Parietal lobe (tissue), 2 donors: ENCODE data around the gene ARSA.

DNA sequence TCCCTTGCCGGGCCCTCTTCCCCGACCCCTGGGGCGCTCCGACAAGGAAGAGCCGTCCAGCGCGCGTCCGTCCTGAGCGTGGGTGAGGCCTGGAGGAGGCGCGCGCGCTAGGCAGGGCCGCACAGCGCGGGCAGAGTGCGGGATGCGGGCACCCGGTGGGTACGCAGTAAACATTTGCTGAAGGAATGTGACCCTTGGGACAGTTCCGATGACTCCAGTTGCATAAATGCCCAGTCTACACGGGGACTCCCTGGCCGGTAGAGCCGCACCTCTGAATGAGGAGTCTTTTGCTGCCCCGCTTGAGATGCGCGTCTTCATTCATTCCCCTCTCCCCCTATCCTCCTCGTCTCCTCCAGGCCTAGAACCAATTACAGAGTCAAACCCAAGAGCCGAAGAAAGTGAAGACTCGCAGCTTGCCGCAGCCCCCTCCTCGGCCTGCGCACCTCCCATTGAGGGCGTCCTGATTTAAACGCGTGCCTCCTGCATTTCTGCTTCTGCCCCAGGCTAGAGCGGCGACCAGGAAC lies 655 bp upstream of the CHKB start:
- RAMPAGE, long total RNA, result no peak

GRCh38 chr22:50607660-50608065 lies 7.1 kb downstream of the MAPK8IP2 start:
- RAMPAGE, long total RNA, result no peak

- RAMPAGE, long total RNA, result start-site peak on the minus strand at chr22:50628147-50628172, 30 and 13 reads in 2 replicates
Measured at GRCh38 chr22:50627815-50628496, at the start of gene ARSA. Gene ARSA (minus strand): TSS chr22:50628152.

- RAMPAGE, long total RNA, result no peak
Measured at GRCh38 chr22:50673203-50673980, 45.4 kb upstream of the ARSA start.

- RAMPAGE, long total RNA, result no peak
Measured at GRCh38 chr22:50698303-50698981, 39.6 kb upstream of the ACR start.

DNA sequence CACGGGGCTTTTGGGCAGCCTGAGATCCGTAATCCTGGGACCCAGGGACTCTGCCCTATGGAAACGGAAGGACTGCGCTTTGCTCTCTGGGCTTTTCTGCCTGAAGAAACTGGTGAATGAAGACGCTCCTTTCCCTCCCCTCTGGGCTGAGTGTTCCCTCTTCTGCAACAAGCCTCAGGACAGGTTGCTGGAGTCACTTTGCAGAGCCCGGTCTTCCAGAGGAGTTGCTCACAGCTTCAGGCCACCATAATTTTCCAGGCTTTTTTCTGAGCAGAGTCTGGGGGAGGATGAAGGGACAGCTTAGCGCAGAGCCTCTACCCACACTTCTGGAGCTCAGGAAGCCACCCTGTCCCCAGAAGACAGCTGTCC lies 28.5 kb upstream of the ACR start:
- RAMPAGE, long total RNA, result no peak

DNA sequence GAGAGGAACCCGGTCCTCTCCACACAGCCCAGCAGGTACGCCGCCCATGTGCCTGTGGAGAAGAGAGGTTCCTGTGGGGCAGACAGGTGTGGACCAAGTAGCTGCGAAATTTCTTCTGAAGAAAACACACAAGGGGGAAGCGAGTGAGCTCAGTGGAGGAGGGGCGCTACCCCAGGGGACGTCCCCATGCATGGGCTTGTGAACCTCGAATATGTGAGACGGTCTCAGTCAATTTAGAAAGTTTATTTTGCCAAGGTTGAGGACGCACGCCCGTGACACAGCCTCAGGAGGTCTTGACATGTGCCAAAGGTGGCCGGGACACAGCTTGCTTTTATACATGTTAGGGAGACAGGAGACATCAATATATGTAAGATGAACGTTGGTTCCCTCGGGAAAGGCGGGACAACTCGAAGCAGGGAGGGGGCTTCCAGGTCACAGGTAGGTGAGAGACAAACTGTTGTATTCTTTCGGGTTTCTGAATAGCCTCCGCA lies 596 bp upstream of the RABL2B start:
- RAMPAGE, long total RNA, result no peak